ENCODE results near the genes CIRBP and FAM174C.

DNA sequence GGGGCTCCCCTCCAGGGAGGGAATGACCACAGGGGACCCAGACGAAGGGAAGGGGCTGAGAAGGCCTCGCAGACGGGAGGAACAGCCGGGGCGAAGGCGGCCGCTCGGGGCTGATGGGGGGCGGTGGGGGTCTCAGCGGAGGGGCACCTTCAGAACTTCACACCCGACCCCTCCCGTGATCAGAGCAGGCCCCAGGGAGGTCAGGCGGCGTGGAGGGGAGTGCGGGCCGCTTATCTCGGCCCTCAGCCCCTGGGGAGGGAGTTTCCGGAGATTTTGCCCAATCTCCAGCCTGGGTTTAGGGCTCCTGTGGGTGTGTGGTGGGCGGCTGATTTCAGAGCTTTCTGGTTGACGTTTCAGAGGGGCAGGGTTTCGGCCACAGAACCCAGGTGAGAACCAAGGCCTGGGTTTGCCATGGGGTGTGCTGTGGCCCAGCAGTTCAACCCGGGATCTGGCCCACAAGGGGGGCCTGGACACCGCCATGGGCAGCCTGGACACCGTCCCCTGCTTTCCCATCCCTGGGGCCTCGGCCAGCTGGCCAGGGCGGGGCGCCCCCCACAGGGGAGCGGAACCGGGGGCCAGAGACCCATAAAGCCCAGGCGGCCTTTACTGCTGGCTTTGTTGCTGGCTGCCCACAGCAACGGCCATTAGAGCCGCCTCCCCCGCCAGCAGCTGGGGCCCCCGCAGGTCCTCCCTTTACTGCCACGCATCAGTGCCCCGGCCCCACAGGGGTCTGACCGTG, 29.0 kb downstream of the ARID3A start:
- RRBS, result 91% methylated on average over 5 of the region's 37 CpGs

- RRBS, result 98% methylated on average over 6 of the region's 78 CpGs
Measured at GRCh38 chr19:1011582-1012767, 8.9 kb downstream of the TMEM259 start.

DNA sequence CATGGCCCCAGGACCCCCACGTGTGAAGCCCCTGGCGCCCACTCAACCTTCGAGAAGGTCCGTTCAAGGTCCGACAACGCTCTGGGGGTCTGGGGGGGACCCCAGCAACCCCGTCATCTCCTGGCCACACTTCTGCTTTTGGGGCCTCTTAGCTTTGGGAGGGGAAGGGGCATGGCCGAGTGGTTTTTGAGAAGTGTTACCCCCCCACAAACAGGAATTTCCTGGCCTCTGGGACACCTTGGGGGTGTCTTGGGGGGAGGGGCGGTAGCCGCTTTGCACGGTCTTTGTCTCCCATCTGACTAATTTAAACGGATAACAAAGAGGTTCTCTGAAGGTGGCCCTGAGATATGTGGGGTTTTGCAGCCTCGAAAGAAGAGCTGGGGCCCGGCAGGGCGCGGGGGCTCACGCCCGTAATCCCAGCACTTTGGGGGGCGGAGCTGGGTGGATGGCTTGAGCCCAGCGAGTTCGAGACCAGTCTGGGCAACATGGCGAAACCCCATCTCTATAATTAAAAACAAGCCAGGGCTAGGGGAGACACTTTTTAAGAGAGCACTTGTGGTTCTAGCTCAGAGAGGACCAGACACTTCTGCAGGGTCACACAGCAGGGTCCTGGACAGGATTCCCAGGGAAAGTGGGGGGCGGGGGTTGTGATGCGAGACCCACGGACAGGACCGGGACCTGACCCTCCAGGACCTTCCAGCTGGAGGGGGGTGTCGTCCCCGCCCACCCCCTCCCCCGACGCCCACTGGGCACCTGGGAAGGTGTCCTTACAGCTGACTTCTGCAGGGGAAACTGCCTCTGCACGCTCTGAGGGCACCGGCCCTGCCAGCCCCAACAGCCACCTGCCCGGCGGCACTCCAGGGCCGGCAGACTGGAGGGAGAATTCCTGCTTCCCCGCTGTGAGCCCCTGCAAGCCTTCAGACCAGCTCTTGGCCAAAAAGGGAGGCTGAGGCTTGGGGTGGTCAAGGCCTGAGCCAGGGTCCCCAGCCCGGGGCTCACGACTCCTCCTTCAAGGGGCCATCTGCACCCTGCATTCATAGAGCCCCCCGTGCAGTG, 927 bp downstream of the CNN2 start:
- RRBS, result 7% methylated on average over 2 of the region's 39 CpGs

GRCh38 chr19:1041587-1042873, 2.1 kb downstream of the ABCA7 start:
- RRBS, result 9% methylated on average over 9 of the region's 57 CpGs

DNA sequence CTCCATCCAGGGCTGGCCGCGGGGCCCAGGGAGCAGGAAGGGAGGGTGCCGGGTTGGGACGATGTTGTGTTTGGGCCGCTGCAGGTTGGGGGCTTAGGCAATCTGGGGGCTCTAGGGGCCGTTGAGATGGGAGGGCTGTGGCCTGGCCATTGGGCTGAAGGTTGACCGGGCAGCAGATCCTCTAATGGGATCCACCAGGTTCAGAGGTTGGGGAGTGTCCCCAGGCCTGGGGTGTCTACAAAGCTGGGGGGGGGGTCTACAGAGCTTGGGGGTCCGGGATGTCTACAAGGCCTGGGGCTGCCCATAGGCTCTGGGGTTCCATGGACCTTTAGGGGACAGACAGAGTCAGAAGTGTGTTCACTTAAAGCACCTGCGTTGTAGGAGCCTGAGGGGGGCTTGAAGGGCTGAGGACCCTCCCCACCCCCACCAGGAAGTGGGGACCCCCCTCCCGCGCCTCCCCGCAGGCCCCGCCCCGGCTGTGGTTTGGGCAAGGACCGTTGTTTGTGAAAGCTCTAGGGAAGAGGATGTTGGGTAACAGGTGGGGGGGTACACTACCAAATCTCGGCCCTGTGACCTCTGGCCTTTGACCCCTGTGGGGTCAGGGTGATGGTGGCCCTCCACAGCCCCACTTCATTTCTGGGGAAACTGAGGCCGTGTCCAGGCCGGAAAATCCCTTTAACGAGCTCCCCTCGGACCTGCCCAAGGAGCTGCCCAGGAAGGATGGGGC, 906 bp downstream of the ARHGAP45 start:
- RRBS, result 59% methylated on average over 10 of the region's 20 CpGs

- RRBS, result 100% methylated on average over 6 of the region's 34 CpGs
Measured at GRCh38 chr19:1068437-1069046, 1.6 kb downstream of the ARHGAP45 start.

GRCh38 chr19:1076921-1077525, 10.1 kb downstream of the ARHGAP45 start:
- RRBS, result 29% methylated on average over 5 of the region's 22 CpGs

DNA sequence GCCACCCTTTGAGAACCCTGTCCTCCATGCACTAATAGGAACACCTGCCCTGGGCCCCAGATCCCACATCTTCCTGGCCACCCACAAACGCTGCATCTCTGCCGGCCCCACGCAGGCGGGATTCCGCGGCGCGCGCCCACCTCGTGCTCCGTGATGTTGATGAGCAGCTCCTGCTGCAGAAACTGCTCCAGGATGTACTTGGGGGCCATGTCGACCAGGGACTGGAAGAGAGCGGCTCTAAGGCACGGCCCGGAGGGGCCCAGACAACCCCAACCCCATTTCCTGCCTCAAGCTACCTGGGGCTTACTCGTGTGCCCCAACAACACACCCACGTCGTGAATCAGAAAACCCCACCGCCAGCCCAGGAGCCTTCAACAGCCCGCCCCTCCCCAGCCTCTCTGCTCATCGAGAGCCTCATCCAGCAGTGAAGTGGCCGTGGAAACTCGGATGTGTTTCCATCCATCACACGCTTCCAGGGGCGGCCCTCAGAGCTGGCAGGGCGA, 4.4 kb downstream of the POLR2E start:
- RRBS, result no CpG with 5 or more reads among the region's 26 CpGs

GRCh38 chr19:1103598-1103865, 262 bp upstream of the GPX4 start:
- RRBS, result 2% methylated on average over 11 of the region's 22 CpGs

DNA sequence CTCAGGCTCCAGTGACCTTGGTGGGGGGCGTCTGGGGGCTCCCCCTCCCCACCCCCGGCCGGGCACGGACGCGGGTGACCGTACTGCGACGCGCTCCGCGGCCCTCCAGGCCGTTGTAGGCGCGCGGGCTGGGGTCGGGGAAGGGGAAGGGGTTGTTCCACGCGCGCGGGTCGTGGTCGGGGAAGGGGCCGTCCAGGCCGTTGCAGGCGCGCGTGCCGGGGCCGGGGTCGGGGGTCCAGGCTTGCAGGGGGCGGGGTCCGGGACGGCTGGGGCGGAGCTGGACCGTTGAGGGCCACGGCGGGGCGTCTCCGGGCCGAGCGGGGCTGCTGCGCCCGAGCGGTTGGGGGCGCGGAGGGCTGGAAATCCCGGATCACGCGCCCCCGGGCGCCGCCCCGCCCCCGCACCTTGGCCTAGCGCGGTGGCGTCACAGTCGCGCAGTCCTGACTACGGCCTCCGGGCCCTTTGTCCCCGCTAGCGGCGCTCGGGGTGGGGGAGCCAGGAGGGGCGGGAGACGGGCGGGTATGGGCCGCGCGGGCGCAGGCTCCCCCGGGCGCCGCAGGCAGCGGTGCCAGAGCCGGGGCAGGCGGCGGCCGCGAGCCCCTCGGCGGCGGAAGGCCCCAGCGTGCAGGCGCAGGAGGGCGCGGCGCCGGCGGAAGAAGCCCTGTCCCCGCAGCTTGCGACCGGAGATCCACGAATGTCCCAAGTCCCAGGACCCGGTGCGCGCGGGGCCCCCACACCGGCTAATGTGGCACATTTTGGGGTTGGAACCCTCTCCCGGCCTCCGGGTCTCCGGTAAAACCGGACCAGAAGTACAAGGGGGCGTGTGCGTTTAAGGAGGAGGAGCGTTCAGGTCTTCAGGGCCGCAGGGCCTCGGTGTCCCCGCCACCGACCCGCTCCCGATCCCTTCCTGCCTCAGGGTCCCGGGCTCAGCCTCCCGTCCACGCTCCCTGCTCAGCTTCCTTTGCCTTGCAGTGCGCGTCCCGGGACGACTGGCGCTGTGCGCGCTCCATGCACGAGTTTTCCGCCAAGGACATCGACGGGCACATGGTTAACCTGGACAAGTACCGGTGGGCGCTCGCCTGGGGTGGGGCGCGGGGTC, 769 bp downstream of the GPX4 start:
- RRBS, result 3% methylated on average over 69 of the region's 133 CpGs

DNA sequence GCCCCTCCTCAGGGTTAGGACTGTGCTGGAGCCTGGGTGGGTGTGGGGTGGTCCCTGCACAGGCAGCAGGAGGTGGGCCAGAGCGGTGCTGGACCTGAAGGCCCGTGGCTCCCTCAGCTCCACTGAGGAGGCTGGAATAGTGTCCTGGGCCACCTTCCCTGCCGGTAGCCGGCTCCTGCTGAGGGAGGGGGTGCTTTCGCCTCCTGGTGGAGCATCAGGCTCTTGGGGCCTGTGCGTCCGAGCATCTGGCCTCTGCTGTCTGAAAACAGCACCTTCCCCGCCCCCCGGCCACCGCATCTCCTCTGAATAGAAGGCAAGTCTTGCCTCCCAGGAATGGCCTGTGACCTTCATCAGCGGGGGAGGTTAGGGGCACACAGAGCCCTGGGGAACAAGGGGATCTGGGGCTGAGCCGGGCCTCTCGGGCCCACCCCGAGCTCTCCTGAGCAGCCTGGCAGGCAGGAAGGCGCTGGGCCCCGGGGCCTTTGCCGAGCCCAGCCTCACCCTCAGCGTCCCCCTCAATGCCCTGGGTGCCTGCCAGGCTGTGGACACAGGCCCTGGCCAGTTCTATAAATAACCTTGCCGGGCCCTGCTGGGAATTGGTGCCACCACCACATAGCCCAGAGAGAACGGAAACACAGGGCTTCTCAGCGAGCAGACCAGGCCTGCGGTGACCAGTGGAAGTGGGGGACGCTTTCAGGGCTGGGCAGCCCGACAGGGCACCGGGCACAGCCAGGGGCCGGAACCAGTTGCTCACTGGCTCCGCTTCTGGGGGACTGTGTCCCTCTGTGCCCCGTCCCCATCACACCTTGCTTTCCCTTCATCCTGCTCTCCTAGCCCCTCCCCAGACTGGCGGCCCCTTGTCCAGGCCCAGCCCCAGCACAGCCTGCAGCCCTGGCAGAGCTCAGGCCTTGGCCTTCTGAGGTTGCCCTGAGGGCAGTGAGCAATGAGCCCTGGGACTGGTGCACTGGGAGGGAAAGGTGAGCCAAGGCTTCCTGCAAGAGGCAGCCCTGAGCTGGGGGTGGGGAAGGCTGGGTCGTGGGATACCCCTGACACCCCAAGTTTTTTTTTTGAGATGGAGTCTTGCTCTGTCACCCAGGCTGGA, 9.5 kb downstream of the STK11 start:
- RRBS, result 29% methylated on average over 8 of the region's 30 CpGs

DNA sequence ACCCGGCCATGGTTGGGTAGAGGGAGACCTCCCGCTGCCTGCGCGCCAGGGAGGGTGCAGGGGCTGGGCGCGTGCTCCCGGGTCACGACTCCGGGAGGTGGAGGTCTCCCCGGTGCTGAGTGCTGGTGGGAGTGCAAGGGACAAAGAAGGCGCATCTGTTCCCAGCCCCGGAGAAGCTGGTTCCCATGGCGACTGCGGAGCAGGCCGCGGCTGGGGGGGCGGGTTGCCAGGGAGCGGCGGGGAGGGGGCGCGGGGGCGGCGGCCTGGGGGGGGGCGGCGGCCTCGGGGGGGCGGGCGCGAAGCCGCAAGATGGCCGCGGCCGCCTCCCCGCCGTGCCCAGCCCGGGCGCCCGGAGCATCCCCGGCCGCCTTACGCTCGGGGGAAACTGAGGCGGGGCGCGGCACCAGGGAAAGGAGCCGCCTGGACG, 1.2 kb downstream of the CBARP start:
- RRBS, result 30% methylated on average over 15 of the region's 47 CpGs

DNA sequence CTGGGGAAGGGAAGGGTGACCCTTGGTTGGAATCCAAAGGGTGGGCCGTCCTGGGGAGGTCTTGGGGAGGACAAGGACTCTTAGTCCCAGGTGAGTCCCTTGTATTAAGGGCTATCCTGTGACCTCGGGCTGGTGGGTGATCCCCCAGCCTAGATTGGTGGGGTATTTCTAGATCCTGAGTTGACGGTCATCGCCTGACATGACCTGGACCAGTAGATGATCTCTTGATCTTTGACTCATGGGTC, 6.0 kb downstream of the MIDN start:
- RRBS, result no CpG with 5 or more reads among the region's 4 CpGs

GRCh38 chr19:1268805-1269212, 323 bp upstream of the CIRBP start:
- RRBS, result no CpG with 5 or more reads among the region's 31 CpGs

DNA sequence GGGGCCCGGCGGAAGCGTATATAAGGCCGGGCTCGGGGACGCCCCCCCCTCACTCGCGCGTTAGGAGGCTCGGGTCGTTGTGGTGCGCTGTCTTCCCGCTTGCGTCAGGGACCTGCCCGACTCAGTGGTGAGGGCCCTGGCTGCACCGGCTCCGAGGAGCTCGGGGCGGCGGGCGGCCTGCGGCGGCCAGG, at the start of gene CIRBP:
Gene CIRBP (plus strand): TSS at position 49 of the 191 bp plus-strand sequence.
- RRBS, result 6% methylated on average over 7 of the region's 23 CpGs

DNA sequence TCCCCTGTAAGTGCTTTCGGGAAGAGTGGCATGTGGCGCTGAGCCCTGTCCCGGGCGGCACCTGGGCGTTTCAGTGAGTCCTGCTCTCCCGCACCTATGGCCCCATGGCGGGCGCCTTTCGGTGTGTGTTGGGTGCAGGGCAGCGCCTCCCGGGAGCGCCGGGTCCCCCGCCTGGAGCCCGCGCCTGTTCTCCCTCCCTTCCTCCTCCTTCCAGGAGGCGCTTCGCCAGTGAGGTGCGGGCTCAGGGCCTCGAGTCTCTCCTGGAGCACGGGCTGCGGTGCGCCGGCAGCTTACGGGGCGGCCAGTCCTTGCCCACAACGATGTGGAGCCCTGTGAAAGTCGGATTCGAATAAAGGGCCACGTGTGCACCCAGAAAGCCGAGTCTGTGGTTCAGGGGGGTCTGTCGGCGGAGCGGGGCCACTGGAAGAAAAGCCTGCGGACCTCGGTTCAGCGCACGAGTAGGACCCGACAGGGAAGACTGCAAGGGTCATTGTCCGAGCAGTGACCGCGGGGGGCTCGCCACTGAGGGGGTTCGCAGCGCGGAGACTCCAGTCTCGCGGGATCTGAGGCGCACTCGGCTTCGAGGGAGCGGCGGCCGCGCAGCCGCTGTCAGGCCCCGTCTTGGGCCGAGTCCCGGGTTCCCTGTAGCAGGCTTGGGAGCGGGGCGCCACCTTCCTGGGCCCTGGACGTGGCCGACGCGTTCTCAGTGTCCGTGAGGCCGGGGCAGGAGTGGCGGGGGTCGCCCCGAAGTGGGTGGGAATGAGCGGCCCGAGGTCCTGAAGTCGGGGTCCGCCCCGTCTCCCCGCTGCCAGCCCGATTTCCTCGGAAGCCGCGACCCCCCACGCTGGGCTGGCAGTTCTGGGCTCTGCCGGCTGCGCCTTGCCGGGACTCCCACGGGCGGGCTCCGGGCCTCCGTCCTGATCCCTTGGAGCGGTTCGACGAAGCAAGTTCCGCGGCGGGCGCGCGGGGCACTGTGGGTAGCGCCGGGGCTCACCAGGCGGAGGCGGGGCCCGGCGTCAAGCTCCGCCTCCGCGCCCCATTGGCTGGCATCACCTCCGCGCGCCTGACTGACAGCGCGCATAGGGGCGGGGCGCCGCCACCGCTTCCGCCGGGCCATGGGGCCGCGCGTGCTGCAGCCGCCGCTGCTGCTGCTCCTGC, at the start of gene FAM174C:
Gene FAM174C (plus strand): TSS at position 1,096 of the 1,158 bp plus-strand sequence.
- RRBS, result 5% methylated on average over 40 of the region's 122 CpGs

DNA sequence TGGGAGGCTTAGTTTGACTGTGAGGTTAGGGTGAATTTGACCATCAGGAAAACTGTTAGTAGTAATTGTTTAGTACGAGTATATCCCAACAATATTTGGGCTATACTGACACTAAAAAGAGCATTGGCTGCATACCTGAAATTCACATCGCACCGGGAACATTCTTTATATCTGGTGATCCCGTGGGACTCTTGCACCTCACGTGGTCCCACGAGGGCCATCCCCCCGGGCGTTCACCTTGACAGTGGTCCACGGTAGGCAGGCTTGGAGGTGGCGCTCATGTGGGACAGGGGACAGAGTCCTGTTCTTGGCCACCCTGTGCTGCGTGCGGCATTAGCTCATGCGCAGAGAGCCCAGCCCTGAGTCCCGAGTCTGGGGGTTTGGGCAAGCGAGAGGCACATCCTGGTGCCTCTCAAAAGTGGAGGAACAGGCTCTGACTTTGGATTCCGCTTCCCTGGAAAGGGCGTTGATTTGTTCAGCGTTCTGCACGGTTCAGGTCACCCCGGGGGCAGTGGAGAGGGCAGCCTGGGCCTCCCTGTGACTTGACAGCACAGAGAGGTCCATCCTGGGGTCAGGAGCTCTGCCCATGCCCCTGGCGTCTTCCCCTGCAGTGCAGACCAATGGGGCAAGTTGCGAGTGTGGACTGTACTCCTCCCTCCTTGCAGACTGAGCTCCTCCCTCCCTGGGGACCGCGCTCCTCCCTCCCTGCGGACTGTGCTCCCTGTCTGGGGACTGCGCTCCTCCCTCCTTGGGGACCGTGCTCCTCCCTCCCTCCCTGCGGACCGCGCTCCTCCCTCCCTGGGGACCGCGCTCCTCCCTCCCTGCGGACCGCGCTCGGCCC, 7.4 kb downstream of the GAMT start:
- RRBS, result 68% methylated on average over 5 of the region's 36 CpGs

- RRBS, result 91% methylated on average over 4 of the region's 22 CpGs
Measured at GRCh38 chr19:1427811-1428716, 10.1 kb upstream of the RPS15 start.

DNA sequence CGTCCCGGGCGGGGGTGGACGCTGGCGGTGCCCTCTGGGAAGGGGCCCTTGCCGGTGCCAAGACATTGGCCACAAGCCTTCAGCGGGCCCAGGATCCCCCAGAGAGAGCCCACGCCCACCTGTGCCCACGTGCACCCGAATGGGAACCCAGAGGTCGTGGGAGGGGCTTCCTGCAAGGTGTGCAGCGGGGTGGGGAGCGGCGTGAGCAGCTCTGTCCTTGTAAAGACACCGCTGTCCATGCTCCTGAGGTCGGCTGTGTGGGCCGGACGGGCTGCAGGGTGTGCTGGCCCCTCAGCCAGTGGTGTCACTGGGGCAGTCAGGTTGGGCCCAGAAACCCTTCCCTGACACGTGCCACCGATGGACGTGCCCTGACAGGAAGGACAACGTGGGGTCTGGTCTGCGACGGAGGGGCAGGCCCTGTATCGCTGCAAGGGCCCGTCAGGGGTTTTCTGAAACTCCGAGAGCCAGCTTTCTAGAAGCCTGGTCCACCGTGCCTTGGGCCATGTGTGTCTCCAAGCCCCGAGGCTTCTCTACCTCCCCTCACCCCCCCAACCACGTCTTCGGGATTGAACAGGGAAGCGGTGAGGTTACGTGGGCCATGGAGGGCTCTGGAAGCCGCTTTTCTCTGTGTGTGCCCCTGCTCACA, 4.2 kb upstream of the RPS15 start:
- RRBS, result 90% methylated on average over 5 of the region's 34 CpGs

DNA sequence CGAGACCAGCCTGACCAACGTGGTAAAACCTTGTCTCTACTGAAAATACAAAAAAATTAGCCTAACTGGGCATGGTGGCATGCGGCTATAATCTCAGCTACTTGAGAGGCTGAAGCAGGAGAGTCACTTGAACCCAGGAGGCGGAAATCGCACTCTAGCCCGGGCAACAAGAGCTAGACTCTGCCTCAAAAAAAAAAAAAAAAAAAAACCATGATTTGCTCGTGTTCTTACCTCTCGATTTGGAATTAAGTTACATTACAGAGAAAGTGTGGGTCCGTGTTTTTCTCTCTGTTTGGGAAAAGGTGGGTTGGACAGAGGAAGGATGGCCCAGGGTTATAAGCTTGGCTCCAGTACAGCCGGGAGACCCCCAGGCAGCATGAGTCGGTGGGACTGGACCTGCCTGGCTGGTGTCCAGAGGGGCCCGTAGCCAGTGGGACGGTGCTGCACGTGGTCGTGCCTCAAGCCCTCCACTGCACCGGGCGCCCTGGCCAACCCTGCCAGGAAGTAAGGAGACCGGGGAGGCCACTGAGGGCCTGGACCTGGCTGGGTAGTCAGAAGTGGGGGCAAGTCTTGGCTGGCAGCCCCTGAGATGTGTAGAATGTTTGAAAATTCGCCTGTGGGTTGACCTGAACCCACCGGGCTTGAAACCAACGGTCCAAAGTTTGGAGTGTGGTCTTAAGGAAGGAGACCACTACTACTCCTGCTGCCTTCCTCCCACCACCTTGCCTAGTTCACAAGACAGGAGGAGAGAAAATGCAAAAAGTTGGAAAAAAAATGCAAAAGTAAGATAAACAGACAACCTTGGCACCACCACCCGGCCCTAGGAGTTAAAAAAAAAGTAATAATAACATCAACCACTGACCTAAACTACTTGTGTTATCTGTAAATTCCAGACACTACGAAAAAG, 3.8 kb downstream of the RPS15 start:
- RRBS, result no CpG with 5 or more reads among the region's 23 CpGs